NT2/D1 (cell line): ENCODE measurements around the genes SEMA4A and NES.

GRCh38 chr1:155853147-155854065 is 3.6 kb downstream of the GON4L start:
- RRBS, 2 experiments: no CpG with 5 or more reads among the region's 8 CpGs

GRCh38 chr1:155904224-155904631 is 6.9 kb downstream of the RIT1 start:
- RRBS, 2 experiments: no CpG with 5 or more reads among the region's 12 CpGs

- RRBS, 2 experiments: 36 to 51% methylated on average over 2 of the region's 13 CpGs
Observed at GRCh38 chr1:155974412-155975505, 3.6 kb downstream of the ARHGEF2 start.

GRCh38 chr1:156001580-156001942 is 19.2 kb downstream of the SSR2 start:
- RRBS, 2 experiments: no CpG with 5 or more reads among the region's 3 CpGs

GRCh38 chr1:156070001-156070404 is 9.0 kb downstream of the RAB25 start:
- RRBS, 2 experiments: no CpG with 5 or more reads among the region's 2 CpGs

DNA sequence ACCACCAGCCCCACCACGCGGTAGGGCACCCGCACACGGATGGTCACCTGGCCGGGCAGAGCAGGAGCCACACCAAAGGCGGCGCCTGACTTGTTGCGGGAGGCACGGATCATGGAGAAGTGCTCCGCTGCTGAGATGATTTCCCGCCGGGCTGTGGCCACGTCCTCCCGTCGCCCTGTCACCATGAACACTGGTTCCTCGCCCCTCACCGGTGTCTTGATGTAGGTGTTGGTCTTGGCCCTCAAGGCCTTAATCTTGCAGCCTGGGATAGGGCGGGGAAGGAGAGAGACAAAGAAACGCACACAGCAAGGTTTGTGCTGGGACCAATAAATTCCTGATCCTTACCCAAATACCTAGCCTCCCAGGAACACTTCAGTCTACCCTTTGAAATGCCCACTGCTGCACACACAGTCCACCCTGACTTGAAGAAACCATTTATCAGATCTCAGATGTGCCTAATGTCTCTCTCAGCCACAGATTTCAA is 4.8 kb downstream of the MEX3A start:
- RRBS, 2 experiments: 92 to 94% methylated on average over 6 to 9 of the region's 19 CpGs

DNA sequence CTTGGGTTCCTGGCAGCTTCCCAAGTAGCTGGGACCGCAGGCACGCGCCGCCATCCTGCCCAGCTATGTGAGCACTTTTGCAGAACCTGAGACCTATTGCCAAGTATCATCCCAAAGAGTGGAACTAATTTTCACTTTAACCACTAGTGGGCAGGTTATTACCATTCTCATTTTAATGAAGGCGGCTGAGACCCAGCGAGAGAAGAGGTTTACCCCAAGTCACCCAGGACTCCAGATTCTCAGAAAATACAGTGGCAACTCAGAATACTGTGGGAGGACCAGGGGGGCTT is 7.4 kb upstream of the SEMA4A start:
- RRBS, 2 experiments: no CpG with 5 or more reads among the region's 6 CpGs

- RRBS, 2 experiments: no CpG with 5 or more reads among the region's 8 CpGs
Observed at GRCh38 chr1:156148007-156148831, 5.2 kb upstream of the SEMA4A start.

DNA sequence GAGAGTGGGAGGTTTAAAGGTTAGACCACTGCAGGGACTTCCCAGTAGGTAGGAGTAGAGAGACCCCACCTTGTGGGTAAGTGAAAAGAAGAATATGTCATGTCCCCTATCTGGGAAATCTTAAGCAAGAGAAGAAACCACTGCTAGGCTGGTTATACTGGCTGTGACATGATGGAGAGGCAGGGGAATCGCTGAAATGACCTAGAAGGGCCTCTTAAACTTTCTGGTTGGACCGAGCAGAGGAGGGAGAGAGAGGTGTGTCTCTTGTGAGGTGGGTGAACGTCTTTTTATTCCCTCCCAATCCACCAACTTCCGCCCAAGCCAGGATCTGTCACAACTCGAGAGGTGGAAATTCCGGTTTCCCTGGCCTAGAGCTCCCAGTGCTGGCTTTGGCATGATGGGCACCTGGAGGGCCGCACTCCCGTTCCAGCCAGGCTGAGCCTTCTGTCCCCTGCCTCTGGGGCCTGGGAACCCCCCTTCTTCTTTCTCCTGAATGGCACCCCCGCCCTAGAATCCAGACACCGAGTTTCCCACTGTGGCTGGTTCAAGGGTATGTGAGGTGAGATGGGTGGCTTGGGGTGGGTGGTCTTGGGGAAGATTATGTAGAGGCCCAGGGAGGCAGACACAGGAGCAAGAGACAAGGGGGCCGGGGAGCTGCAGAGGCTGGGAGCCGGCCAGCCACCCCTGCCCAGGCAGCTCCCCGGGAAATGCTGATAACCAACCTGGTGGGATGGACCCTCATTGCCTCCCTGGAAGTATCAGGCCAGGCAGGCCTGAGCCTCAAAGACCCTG is at the start of gene SEMA4A:
TSS of gene SEMA4A (plus strand) at position 380 of the 792 bp plus-strand sequence.
- RRBS, 2 experiments: no CpG with 5 or more reads among the region's 13 CpGs

GRCh38 chr1:156429217-156430290 is 60.5 kb downstream of the RHBG start:
- RRBS, 2 experiments: no CpG with 5 or more reads among the region's 19 CpGs

DNA sequence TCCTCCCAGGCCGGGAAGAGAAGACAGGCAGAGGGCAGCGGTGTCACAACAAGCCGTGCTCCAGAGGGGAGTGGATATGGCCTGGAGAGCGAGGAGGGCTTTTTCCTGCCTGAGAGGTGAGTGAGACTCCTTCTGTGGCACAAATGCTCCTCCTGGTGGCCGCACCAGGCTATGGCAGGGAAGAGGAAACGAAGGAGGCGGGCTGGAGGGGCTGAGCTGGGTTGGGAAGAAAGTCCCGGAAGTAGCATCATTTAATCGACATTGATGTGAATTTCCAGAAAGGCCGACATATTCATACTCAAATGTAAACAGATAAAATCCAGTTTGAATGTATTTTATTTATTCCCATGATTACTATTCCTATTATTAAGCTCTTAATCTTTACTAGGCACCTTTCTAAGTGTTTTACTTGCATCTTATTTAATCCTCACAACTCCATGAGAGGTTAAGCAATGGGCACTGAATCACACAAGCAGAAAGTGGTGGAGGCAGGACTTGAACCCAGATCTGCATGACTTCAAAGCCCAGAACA is 54.7 kb downstream of the MEF2D start:
- RRBS, 2 experiments: no CpG with 5 or more reads among the region's 10 CpGs

DNA sequence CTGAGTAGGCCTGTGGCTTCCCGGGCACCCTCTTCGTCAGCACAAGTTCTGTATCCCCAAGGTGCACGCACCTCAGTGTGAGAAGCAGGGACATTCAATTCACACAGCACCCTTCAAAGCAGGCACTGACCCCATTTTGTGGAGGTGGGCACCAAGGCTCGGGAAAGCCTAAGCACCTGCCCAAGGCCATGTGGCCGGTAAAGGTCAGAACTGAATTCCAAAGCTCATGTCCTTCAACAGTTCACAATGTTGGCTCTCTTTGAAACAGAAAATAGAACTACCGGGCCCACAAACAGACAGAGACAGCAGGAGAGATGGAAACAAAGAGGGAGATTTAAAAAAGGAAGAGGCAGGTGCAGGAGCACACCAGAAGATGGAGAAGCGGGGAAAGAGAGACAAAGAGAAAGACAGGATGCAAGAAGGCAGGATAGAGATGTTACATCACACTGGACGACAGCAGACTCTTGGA is 18.8 kb downstream of the MEF2D start:
- RRBS, 2 experiments: 89 to 94% methylated on average over 2 of the region's 8 CpGs

DNA sequence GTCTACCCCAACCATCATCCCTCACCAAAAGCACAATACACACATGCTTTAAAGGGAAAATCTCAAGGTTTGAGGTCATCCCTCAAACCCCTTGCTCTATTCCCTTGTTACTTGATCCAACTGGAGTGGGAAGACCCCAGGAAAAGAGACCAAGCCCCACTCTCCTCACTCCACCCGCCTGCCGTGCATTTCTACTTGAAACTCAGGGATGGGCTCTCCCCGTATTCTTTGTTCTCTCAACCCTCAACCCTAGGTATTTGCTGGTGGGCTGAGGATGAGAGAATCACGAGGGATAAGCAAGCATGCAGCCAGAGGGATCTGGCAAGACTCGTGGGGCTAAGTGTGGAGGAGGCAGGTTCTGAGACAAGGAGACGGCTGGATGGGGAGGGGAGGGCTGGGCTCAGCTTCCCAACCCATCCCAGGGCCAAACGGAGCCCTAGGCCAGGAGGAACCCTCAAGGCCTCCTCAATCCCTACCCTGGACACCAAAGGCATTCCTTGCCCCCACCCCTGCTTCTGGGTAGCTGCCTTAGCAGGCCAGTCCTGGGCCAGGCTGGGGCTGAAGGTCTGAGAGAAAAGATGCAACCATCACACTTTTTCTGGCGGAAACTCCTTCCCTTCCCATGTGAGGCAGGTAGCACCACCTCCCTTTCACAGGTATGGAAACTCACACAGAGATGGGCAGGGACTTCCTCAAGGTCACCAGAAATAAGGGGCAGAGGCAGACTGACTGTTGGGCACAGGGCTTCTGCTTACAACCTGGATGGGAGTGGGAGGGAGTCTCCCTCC is 6.3 kb downstream of the MEF2D start:
- RRBS, 2 experiments: no CpG with 5 or more reads among the region's 8 CpGs

- RRBS, 2 experiments: under 1 to 1% methylated on average over 42 to 44 of the region's 46 CpGs
Observed at GRCh38 chr1:156500856-156501317, 312 bp upstream of the MEF2D start.

DNA sequence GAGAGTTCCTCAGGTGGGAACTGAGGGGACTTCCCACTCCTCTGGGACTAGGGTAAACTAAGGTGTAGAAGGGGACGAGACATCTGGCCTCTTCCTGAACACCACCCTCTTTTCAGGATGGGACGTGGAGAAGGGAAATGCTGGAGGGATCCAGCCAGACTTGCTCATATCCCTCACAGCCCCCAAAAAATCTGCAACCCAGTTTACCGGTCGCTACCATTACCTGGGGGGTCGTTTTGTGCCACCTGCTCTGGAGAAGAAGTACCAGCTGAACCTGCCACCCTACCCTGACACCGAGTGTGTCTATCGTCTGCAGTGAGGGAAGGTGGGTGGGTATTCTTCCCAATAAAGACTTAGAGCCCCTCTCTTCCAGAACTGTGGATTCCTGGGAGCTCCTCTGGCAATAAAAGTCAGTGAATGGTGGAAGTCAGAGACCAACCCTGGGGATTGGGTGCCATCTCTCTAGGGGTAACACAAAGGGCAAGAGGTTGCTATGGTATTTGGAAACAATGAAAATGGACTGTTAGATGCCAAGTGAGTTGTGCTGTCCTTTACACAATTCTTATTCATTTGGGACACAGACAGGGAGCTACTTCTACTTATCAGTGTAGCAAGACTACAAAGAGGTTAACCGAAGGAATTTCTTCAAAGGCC is 2.3 kb downstream of the NAXE start:
- RRBS, 2 experiments: no CpG with 5 or more reads among the region's 8 CpGs

- RRBS, 2 experiments: 1 to 2% methylated on average over 6 to 14 of the region's 107 CpGs
Observed at GRCh38 chr1:156676546-156677708, at the start of gene NES. NES (minus strand) TSS chr1:156677407.

- RRBS, 2 experiments: no CpG with 5 or more reads among the region's 14 CpGs
Observed at GRCh38 chr1:156691507-156692197, 13.7 kb downstream of the CRABP2 start.

DNA sequence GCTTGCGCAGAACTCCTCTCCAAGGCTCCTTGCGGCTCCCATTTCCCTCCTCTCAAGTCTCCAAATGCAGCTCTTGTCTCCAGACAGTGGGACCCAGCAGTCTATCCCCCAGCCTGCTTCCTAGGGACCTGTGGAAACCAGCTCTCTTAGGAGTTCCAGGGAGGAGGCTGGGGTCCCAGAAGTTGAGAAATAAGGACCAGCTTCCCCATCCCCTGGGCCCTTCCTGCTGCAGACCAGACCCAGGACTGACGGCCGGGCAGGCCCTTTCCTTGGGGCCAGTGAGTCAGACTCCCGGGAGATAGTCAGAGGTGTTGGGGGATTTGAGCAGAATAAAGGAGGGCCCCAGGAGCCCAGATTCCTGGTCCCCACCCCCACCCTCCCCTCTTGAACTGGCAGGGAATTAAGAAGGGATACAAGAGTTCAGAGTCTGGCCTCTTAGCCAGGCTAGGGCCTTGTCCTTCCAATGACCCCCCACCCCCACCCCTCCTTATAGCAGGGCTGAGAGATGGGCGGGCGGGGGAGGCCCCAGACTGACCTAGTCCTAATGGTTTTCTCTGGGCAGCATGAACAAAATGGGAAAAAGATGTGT is 5.5 kb upstream of the CRABP2 start:
- RRBS, 2 experiments: no CpG with 5 or more reads among the region's 7 CpGs

- RRBS, 2 experiments: no CpG with 5 or more reads among the region's 9 CpGs
Observed at GRCh38 chr1:156741777-156742804, 1.2 kb upstream of the MRPL24 start.

DNA sequence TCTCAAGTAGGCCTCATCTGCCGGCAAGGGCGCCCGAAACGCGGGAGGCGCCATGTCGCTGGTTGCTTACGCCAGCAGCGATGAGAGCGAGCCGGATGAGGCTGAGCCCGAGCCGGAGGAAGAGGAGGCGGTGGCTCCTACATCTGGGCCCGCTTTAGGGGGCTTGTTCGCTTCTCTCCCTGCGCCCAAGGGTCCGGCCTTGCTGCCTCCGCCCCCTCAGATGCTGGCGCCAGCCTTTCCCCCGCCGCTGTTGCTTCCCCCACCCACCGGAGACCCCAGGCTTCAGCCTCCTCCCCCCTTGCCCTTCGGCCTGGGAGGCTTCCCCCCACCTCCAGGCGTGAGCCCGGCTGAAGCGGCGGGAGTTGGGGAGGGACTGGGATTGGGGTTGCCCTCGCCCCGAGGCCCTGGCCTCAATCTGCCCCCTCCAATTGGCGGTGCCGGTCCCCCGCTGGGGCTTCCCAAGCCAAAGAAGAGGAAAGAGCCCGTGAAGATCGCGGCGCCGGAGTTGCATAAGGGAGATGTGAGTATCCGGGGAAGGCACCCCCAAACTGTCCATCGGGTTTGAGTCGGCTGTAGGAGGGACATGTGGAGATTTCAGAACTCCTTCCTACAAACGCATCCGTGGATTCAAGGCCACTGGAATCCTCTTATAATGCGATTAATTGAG is 518 bp downstream of the PRCC start:
- RRBS, 2 experiments: 1 to 2% methylated on average over 32 of the region's 44 CpGs